Mesangial cell (primary cell): ENCODE data around the genes DSTYK, TMCC2 and SLC45A3.

GRCh38 chr1:204807139-204807442 lies 21.4 kb upstream of the NFASC start:
- RAMPAGE, long total RNA: no peak

DNA sequence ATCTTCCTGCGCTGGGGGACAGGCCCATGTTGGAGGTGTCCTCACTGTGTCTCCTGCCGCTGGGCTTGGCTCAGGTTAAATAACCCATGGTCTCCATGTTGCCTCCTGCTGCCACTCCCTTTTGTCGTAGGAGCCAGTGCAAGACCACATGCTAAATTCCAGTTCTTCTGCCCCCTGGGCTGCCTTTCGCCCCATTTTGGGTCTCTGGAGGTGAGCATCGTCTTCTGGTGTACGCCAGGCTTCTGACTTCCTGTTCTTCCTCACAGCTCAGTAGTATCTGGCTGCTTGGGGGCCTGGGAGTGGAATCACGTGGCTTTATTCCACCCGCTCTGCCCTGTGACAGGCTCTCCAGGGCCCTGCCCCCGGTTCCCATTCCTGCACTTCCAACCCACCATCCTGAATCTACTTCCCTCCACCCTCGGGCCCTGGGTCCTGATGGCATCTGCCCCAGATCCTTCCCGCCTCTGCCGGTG lies 45.8 kb downstream of the NFASC start:
- RAMPAGE, long total RNA: no peak

- RAMPAGE, long total RNA: no peak
Observed at GRCh38 chr1:204959853-204960386, 83.1 kb upstream of the CNTN2 start.

DNA sequence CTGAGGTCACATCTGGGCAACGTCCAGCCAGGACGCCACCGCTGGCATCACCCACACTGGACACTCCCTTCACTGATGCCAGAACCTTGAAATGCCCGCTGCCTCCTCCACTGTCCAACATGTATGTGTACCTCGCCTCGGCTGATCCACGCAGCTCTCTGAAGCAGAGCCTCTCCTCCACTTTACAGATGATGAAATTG lies 5.4 kb upstream of the CNTN2 start:
- RAMPAGE, long total RNA: no peak

DNA sequence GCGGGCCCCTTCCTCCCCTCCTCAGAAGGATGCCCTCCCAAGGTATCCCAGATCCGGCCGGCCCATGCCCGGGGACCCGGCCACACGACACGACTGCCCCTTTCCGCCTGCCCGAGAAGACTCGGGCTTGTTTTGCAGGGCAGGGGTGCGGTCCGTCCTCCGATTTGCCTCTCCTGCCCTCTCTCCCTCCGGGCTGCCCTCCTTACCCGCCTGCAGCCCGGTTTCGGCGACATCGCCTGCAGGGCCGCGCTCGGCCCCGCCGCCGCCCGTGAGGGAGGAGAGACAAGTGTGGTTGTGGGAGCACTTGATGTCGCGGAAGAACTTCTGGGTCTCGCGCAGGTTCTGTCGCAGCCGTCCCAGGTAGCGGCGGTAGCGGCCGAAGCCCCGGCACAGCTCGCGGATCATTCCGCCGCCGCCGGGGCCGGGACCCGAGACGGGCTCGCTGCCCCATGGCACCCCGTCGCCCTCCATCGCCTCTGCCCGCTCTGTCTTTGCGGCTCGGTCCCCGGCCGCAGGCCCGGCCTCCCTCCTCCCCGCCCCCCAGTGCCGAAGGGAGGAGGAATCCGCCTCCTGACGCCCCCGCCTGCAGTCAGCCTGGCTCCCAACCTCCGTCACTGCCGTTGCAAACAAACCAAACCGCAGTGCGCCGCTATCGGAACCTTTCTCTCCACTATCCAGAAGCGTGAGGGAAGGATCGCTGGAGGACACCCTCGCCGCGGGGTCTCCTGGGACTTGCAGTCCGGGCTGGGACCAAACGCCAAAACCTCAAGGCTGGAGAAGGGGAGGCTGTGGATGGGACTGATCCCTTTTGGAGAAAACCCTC lies at the start of gene DSTYK:
Gene DSTYK (minus strand): TSS at position 638 of the 823 bp plus-strand sequence.
- RAMPAGE, long total RNA: no peak

DNA sequence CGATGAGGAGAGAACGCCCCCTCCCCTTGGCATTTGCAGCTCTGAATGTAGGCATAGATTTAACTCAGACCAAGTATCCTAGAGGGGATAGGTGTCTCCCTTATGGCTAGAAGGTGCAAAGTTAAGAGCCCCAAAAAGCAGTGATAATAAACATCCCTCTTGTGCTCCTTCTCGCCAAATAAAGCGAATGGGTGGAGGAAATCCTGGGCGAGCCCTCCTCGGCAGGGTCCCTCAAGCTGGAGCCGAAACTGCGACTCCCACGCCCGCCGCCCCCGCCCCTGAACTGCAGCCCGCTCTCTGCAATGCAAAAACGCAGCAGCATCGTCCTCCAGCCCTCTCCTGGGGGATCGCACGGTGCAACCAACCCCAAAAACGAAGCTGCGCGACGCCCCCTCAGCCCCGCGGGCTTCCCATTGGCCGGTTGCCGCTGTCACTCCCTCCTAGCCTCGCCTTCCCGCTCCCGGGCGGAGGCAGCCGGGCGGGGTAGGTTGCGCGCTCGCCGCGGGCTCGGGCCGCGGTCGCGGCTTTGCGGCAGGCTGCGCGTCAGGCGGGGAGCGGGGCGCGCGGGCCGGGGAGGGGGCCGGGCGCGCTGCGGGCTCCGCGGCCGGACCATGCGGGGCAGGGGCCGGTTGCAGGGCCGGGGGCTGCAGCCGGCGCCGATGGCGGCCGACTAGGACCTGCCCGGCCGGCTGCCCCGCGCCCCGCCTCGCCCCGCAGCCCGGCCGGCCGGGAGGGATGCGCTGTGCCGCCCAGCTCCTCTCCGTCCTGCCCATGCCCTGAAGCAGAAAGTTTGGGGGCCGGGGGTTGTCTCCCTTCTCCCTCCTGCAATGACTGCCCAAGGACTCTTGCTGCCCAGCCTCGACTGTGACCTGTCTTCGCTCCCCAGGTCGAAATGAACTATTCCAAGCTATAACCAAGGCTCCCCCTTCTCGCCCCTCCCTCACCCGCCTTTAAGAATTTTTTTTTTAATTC lies at the start of gene TMCC2:
Gene TMCC2 (plus strand): TSS at position 491 of the 972 bp plus-strand sequence.
- RAMPAGE, long total RNA: no peak

GRCh38 chr1:205306984-205307304 lies 14.6 kb downstream of the NUAK2 start:
- RAMPAGE, long total RNA: no peak

GRCh38 chr1:205311292-205311977 lies 10.1 kb downstream of the NUAK2 start:
- RAMPAGE, long total RNA: no peak

GRCh38 chr1:205343028-205343690 lies 13.6 kb downstream of the KLHDC8A start:
- RAMPAGE, long total RNA: no peak

GRCh38 chr1:205373016-205373408 lies 16.3 kb upstream of the KLHDC8A start:
- RAMPAGE, long total RNA: no peak

- RAMPAGE, long total RNA: no peak
Observed at GRCh38 chr1:205438409-205439202, 16.8 kb upstream of the LEMD1 start.

- RAMPAGE, long total RNA: no peak
Observed at GRCh38 chr1:205565689-205566318, 3.0 kb upstream of the MFSD4A start.

DNA sequence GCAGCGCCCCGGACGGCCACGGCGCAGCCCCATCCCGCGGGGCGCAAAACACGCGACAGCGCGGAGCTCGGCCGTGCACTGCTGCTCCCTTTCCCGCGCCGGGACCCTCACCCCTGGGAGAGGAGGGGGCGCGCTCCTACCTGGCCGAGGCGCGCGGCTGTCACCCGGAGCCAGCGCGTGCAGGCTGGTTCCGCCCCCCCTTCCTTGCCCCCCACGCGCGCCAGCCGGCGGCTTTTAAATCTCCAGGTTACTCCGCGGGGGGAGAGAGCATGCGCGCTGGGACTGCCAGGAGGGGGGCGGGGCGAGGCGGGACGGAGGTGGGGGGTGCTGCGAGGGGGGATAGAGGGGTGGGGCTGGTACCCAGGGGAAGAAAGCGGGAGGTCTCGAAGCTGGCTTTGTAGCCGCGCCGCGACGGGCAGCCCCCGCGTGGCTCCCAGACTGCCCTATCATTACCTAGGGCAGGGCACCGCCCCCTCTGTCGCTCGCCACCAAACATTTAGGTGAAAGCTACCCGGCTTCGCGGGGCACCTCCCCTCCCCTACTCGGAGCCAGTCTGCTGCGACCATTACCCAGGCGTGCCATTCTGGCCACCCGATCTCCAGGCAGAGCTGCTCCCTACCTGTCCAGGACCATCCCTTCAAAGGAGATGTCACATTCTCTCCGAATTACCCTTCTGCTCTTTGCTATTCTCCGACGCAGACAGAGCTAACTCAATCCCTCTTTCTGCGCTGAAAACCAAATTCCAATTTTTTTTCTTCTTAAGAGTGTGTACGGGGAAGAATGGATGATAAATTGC lies at the start of gene SLC45A3:
Gene SLC45A3 (minus strand): TSS at position 256 of the 796 bp plus-strand sequence.
- RAMPAGE, long total RNA: no peak

DNA sequence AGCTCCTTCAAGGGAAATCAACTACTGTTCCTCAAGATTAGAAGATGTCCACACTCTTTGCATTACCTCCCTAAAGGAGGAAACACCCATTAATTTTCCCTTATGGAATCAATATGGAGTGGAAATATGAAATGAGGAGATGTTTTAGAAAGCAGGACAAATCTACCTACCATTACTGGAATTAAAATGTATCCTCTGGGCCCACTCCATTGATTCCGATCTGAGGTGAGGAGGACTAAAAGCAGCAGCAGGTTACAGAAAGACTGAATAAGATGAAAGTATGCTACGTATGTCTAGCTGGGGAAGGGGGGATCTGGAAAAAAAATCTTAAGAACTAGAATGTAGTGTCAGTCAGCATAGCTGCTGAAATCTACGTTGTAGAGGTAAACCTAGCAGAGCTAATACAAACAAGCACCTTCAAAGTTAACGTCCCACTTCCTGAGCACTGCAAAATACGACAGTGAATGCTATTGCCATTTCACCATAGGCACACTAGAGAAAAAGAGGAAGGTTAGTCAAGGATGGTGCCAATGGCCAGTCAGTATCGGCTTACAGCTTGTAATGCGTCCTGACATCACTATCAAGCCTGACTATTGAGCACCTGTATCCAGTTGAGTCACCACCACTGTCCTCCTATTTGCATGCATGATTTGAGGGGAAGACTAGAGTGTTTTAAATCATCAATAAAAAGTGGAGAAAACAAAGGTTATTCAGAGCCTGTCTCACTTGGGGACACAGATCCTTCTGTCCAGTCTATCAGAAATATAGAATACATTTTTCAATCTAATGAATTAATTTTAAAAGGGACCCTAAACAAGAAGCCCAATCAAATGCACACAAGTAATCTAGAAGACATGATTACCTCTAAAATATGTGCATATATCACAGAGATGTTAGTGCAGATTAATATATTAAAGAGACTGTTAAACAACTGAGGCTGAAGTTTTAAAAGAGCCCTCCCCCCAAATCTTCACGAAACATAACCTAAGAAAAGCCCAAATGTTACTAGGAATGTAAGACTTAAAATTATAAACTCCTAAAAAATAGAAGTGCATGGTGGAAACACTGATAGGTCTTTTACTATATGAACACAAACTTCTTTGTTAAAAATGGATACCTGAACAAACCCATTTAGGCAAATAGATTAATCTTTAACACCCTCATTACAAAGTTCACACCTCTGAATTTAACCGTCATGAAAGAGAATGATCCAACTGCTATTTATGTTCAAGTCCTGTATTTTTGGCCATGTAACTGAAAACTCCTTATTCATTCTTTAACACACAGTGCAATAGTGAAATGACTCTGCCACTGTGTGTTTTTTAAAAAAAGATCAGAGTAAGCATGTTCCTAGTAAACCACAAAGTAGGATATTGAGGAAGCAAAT lies 34.2 kb downstream of the NUCKS1 start:
- RAMPAGE, long total RNA: no peak

DNA sequence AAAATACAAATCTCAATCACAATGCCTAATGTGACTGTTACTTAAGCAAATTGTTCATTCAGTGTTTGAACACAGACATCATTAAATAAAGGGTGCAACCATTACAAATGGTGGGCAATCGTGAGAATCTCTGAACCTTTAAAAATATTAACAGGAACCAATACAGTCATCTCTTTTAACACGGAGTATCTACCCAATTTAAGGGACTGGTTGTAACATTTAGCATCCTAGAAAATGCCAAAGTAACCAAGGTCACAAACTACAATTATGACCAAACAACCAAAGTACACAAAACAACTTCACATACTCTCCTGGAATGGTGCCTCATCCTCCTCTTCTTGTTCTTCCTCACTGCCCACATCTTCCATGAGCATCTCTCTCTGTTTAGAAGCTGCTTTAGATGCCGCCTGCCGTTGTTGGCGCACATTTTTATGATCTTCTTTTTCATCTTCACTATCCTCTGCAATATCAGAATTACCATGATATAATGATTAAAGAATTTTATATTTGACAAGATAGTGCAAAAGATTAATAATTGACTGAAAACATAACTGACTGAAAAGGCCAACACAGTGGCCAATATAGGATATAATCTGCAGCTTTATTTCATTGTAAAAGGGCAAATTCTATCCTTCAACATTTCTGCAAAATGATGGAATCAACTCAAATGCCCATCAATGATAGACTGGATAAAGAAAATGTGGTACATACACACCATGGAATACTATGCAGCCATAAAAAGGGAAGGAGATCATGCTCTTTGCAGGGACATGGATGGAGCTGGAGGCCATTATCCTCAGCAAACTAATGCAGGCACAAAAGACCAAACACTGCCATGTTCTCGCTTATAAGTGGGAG lies 29.6 kb downstream of the NUCKS1 start:
- RAMPAGE, long total RNA: no peak

GRCh38 chr1:205733841-205734653 lies 15.9 kb downstream of the NUCKS1 start:
- RAMPAGE, long total RNA: no peak

- RAMPAGE, long total RNA: no peak
Observed at GRCh38 chr1:205783763-205784563, 8.7 kb upstream of the RAB29 start.

- RAMPAGE, long total RNA: no peak
Observed at GRCh38 chr1:205998515-205998883, 4.7 kb downstream of the RAB7B start.

GRCh38 chr1:206175593-206175795 lies 27.1 kb downstream of the FAM72A start:
- RAMPAGE, long total RNA: no peak

DNA sequence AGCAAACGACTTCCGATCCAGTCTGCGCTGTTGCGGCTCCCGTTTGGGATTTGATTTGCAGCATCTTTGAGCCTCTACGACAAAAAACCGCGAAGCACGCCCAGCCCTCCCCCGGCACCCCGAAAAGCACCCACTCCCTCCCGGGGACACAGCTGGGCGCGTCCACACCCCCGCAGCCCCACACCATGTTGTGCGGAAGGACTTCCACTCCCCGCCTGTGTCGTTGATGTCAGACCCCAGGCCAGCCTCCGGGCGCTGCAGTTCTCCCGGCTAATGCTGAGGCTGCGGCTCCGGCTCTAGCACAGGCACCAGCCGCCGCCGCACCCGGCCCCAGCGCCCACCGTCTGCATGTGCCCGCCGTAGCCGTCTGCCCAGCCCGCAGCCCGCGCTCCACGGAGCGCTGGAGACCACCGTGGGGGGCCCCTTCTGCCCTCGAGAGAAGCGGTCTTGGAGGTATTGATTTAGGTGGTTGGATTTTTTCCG lies 2.1 kb downstream of the SRGAP2 start:
- RAMPAGE, long total RNA: no peak